ENCODE measurements around the genes PTPRCAP and TBX10.

DNA sequence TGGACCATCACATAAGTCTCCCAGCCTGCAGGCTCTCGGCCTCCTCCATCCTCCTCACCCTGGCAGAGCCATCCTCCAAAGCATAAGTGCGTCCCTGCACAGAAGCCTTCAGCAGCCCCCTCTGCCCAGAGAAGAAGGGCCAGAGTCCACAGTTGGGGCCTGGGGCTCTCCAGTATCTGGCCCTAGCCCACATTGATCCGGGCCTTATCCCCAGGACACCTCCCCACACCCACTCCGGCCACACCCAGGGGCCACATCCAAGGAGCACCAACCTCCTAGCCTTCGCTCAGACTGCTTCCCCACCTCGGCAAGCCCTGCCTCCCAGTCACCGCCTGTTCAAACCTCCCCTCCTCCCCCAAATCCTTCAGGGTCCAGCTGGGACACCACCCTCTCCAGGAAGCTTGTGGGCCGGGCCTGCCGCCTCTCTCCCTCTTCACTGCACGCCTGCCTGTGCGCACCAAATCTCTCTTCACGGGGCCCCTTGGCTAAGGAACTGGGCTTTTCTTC, 20.6 kb downstream of the RHOD start:
- PRO-cap = no peak
- RAMPAGE, long total RNA, 5 experiments = no peak in any of the 5 experiments
- RRBS = 38% methylated on average over 1 of the region's 12 CpGs

DNA sequence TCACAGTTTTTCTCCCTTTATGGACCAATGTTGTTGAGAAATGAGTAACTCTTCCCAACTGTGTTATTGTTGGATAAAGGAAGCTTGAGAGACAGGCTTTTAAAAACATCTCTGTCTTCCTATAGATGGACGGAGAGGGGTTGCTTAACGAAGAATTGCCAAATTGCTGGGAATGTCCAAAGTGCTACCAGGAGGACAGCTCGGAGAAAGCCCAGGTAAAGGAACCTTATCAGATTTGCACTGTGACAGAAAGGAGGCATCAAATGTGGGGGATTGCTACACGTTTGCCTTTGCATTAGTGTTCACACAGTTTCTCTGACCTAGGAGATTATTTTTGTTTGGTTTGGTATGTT, 18.1 kb upstream of the GRK2 start:
- PRO-cap = no peak
- RAMPAGE, long total RNA, 5 experiments = start-site peak on the plus strand in 1 of 5 experiments, centred at position 121 of the sequence, 5 reads per replicate
- RRBS = no CpG with 5 or more reads among the region's 4 CpGs

GRCh38 chr11:67278975-67279674, 10.0 kb upstream of the ANKRD13D start:
- PRO-cap = no peak
- RAMPAGE, long total RNA, 5 experiments = start-site peak on the plus strand in 2 of 5 experiments, at chr11:67279102-67279542 at its widest, 6 to 19 reads per replicate
- RRBS = no CpG with 5 or more reads among the region's 13 CpGs

GRCh38 chr11:67289596-67290504, 747 bp downstream of the ANKRD13D start:
- PRO-cap = bidirectional peak, plus-strand start at chr11:67289827, minus-strand start at chr11:67289725
- RAMPAGE, long total RNA, 5 experiments = start-site peak on the plus strand in 3 of 5 experiments, at chr11:67290084-67290431 at its widest, 8 to 19 reads per replicate
- RRBS = 2% methylated on average over 3 of the region's 39 CpGs

- PRO-cap = no peak
- RAMPAGE, long total RNA, 5 experiments = no peak in any of the 5 experiments
- RRBS = no CpG with 5 or more reads among the region's 8 CpGs
Measured at GRCh38 chr11:67290858-67291421, 1.8 kb downstream of the ANKRD13D start.

DNA sequence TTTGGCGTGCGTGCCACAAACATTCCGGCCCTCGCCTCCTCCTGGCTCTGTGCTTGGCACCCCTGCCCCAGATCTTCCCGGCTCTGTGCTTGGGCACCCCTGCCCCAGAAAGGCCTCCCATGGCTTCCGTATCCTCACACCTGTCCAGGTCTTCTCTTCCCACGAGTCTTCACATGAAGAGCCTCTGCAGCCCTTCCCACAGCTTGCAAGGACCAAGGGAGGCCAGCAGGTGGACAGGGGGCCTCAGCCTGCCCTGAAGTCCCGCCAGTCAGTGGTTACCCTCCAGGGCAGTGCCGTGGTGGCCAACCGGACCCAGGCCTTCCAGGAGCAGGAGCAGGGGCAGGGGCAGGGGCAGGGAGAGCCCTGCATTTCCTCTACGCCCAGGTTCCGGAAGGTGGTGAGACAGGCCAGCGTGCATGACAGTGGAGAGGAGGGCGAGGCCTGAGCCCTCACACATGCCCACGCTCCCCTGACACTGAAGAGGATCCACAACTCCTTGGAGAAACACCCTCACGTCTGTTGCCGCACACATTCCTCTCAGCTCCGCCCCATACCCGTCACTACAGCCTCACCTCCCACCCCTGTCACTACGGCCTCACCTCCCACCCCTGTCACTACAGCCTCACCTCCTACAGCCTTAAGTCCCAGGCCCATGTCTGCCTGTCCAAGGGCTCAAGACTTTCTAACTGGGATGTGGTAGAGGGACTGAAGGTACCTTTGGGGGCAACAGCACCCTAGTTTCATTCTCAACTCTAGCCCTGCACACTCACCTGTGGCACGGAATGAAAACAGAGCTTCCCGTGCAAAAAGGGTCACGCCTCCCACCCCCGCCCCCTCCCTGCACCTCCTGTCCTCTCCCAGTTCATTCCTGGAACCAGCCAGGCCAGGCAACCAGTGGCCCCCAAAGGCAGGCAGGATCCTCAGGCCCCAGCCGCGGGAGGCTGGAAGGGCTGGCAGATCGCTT, 8.4 kb downstream of the SSH3 start:
- PRO-cap = no peak
- RAMPAGE, long total RNA, 5 experiments = start-site peak on the plus strand in 1 of 5 experiments, centred at positions 173 to 292 of the sequence, 14 to 15 reads per replicate
- RRBS = 83% methylated on average over 6 of the region's 27 CpGs

DNA sequence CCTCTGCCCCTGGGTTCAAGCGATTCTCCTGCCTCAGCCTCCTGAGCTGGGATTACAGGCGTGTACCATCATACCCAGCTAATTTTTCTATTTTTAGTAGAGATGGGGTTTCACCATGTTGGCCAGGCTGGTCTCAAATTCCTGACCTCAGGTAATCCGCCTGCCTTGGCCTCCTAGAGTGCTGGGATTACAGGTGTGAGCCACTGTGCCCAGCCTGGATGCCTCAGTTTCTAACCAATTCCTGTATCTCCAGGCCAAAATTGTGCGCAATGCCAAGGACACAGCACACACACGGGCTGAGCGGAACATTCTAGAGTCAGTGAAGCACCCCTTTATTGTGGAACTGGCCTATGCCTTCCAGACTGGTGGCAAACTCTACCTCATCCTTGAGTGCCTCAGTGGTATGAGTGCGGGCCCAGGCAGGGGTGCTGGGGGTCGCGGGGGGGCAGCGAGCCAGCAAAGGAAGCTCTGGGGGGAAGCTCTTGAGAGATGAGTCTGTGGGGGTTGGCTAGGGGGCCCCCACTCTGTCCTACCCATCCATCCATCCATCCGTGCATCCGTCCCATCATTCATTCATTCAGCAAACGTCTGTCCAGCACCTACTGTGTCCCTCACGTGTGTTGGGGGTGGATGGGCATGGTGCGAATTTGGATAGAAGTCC, 3.0 kb downstream of the RPS6KB2 start:
- PRO-cap = no peak
- RAMPAGE, long total RNA, 5 experiments = start-site peak on the plus strand in 3 of 5 experiments, centred at positions 301 to 337 of the sequence, 11 to 14 reads per replicate
- RRBS = no CpG with 5 or more reads among the region's 15 CpGs

- PRO-cap = bidirectional peak, plus-strand start at chr11:67437689, minus-strand start at chr11:67437682
- RAMPAGE, long total RNA, 5 experiments = start-site peak on the plus strand in 1 of 5 experiments, at chr11:67437258-67437797 at its widest, 21 reads per replicate; start-site peak on the minus strand in 3 of 5 experiments, at chr11:67437190-67437744 at its widest, 18 to 232 reads per replicate
- RRBS = 82% methylated on average over 5 of the region's 21 CpGs
Measured at GRCh38 chr11:67437403-67438247, at the start of gene PTPRCAP. Gene PTPRCAP (minus strand): TSS chr11:67437682.

- PRO-cap = no peak
- RAMPAGE, long total RNA, 5 experiments = start-site peak on the plus strand in 3 of 5 experiments, at chr11:67610908-67611542 at its widest, 16 to 58 reads per replicate
- RRBS = no CpG with 5 or more reads among the region's 20 CpGs
Measured at GRCh38 chr11:67610883-67611644, 4.3 kb downstream of the NDUFV1 start.

DNA sequence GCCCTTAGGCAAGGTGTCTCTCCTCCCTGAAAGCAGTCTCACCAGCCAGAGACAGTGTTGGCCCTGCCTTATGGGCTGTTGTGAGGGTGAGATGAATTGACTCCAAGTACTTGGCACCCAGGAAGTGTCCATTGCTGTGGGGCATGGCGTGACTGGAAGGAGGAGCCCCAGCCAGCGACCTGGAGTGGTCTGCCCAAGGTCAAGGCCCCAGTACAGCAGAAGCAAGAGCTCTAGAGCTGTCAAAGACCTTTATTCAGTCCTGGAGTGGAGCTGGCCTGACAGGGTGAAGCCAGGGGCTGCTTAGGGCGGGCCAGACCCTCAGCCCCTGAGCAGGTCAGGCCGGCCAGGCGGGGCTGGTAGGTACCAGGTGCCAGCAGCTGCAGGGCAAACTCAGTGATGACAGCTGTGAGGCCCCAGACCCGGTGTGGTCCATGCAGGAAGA, 2.0 kb downstream of the NUDT8 start:
- PRO-cap = no peak
- RAMPAGE, long total RNA, 5 experiments = no peak in any of the 5 experiments
- RRBS = 49% methylated on average over 3 of the region's 6 CpGs

DNA sequence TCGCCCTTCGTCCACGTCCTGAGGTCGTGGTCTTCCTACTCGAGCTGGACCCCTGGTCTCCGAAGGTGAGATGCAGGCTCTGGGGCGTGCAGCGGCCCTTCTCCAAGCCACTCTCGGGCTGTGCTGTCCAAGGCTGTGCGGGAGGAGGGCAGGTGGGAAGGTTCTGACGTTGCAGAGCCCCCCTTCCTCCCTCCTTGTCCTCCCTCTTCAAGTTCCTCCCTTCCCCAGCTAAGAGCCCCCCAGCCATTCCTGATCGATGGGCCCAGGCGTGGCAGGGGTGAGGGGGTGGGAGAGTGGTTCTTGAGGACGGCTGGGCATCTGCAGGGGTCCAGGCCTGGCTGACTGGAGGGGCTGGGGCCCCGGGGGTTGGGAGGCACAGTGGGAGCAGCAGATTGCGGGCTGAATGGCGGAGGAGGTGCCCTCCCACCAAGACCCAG, at the start of gene TBX10:
TSS of gene TBX10 (minus strand) at position 125 of the 437 bp plus-strand sequence.
- PRO-cap = no peak
- RAMPAGE, long total RNA, 5 experiments = no peak in any of the 5 experiments
- RRBS = 17% methylated on average over 1 of the region's 17 CpGs

- PRO-cap = no peak
- RAMPAGE, long total RNA, 5 experiments = no peak in any of the 5 experiments
- RRBS = no CpG with 5 or more reads among the region's 8 CpGs
Measured at GRCh38 chr11:67728080-67728756, 53.8 kb upstream of the ALDH3B2 start.

- PRO-cap = unidirectional peak, minus-strand start at chr11:67843256
- RAMPAGE, long total RNA, 5 experiments = no peak in any of the 5 experiments
- RRBS = no CpG with 5 or more reads among the region's 8 CpGs
Measured at GRCh38 chr11:67843196-67843511, 160.7 kb downstream of the UNC93B1 start.

GRCh38 chr11:67993465-67993960, 10.4 kb downstream of the UNC93B1 start:
- PRO-cap = no peak
- RAMPAGE, long total RNA, 5 experiments = start-site peak on the minus strand in 2 of 5 experiments, at chr11:67993679-67993778 at its widest, 11 to 12 reads per replicate
- RRBS = no CpG with 5 or more reads among the region's 8 CpGs

DNA sequence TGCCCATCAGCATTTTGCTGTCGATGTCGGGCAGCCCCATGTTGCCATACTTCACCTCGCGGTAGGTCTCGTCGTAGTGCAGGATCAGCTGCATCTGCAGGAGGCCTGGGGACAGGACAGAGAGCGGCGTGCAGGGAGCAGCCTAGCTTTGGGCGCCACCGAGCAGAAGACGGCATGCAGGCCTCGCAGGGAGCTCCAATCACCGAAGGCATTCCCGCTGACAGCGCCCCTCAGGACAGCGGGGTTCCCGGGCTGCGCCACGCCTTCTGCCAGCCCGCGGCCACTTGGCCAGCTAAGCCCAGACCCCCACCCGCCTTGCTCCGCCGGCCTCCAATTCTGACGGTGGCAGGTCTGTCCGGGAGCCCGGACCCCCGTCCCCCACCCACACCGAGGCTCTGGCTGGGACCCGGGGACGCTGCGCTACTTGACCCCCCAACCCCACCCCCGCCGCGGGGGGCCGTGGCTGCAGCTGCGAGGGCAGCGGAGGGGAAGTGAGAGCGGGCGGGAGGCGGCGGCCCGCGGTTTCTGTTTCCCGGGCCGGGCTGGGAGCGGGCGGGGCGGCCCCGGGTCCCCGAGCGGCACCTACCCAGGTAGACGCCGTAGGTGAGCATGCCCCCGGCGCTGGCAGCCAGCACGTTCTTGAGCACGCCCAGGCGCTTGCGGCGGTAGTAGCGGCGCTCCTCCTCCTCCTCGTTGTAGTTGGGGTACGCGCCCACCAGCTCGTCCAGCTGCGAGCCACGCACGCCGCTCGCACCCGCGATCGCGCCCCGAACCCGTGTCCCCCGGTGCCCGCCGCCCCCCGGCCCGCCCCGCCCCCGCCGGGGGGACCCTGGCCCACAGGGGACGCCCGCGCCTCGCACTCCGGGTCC, 592 bp downstream of the UNC93B1 start:
- PRO-cap = bidirectional peak, plus-strand start at position 627 of the sequence, minus-strand start at position 388 of the sequence
- RAMPAGE, long total RNA, 5 experiments = start-site peak on the minus strand in 1 of 5 experiments, centred at position 679 of the sequence, 8 reads per replicate
- RRBS = 4% methylated on average over 32 of the region's 91 CpGs

- PRO-cap = no peak
- RAMPAGE, long total RNA, 5 experiments = no peak in any of the 5 experiments
- RRBS = no CpG with 5 or more reads among the region's 7 CpGs
Measured at GRCh38 chr11:68070810-68071807, 32.3 kb downstream of the TCIRG1 start.

DNA sequence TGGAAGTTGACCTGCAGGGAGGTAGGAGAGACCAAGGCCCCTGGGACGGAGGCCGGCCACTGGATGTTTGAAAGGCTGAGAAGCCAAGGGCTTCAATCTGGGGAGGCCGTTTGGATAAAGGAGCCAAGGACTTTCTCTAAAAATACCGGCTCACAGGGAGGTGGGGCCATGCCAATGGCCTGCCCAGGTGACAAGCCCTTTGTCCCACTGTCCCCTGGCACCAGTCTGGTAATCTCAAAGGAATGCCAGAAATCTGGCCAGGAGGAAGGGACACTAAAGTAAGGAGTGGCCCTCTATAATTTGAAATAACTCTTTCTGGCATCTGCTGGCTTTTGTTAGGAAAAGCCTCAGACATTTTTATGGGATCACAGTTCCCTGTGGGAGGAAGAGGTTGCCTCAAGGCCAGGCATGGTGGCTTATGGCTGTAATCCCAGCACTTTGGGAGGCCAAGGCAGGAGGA, 1.8 kb upstream of the CHKA start:
- PRO-cap = unidirectional peak, plus-strand start at position 248 of the sequence
- RAMPAGE, long total RNA, 5 experiments = no peak in any of the 5 experiments
- RRBS = 9% methylated on average over 2 of the region's 4 CpGs

DNA sequence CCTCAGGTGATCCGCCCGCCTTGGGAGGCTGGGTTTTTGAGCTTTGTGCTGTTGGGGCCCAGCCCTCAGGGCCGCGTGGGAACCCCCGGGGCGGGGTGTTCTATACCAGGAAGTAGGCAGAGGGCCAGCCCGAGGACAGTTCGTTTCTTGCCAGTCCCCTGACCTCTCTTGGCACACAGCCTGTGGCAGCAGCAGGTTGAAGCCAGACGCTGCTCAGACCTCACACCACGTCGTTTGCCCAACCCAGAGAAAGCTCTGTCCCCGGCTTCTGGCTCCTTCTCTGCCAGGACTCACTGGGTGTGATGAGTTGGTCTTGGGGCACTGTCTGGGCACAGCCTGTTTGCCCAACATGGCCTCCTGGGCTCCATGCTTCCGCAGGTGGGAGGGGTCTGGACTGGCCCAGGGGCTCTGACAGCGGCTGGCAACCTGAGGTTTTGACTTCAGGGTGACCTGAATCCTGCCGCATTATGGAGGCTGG, 25.0 kb upstream of the CHKA start:
- PRO-cap = unidirectional peak, plus-strand start at position 138 of the sequence; unidirectional peak, plus-strand start at position 205 of the sequence; unidirectional peak, plus-strand start at position 230 of the sequence; bidirectional peak, plus-strand start at position 305 of the sequence, minus-strand start at position 274 of the sequence
- RAMPAGE, long total RNA, 5 experiments = no peak in any of the 5 experiments
- RRBS = no CpG with 5 or more reads among the region's 15 CpGs

GRCh38 chr11:68297511-68298145, 14.8 kb upstream of the LRP5 start:
- PRO-cap = bidirectional peak, plus-strand start at chr11:68297998, minus-strand start at chr11:68297794
- RAMPAGE, long total RNA, 5 experiments = no peak in any of the 5 experiments
- RRBS = under 1% methylated on average over 8 of the region's 33 CpGs

GRCh38 chr11:68316840-68317496, 4.6 kb downstream of the LRP5 start:
- PRO-cap = no peak
- RAMPAGE, long total RNA, 5 experiments = no peak in any of the 5 experiments
- RRBS = 20% methylated on average over 3 of the region's 17 CpGs

Data from stomach (tissue), 7 donors.